ENCODE results near the genes PRAMEF4, PRAMEF26, PRAMEF8, PDPN and PRDM2.

DNA sequence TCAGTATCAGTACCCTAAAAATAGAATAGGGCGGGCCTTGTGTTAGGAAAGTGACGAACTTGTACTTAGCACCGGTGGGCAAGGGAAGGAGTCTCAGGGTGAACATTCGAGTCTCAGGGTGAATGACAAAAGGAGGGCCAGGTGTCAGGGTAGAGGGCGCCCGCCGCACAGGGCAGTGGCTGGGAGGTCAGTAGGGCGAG lies 10.8 kb downstream of the AGTRAP start:
- PRO-cap: no peak

DNA sequence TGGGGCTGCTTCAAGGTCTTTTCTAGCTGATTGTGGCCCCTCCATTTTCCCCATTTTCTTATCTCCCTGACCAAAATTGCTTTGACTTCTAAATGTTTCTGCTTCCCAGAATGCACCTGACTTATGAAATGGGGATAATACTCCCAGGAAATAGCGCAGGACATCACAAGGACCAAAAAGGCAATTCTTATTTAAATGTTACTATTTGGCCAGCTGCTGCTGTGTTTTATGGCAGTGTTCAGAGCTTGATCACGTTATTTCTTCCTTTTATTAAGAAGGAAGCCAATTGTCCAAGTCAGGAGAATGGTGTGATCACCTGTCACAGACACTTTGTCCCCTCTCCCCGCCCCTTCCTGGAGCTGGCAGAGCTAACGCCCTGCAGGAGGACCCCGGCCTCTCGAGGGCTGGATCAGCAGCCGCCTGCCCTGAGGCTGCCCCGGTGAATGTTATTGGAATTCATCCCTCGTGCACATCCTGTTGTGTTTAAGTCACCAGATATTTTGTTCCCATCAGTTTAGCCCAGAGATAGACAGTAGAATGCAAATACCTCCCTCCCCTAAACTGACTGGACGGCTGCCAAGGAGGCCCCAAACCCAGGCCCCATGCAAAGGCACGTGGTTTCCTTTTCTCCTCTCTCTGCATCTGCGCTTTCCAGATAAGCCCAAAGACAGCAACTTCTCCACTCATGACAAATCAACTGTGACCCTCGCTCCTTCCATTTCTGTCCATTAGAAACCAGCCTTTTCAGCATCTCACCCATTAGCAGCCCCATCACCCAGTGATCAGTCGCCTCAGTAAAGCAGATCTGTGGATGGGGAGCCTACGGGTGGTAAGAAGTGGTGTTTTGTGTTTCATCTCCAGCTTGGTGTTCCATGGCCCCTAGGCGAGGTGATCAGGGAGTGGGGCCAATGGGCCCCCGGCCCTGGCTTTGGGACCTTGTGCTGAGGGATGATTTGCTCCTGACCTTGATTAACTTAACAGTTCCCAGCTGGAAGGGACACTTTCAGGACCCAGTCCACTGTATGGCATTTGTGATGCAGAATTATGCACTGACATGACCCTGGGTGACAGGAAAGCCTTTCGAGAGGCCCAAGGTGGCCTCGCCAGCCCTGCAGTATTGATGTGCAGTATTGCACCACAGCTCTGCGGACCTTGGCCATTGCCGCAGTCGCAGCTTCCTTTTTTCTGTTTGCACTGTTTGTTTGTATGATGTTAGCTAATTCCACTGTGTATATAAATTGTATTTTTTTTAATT lies 5.4 kb downstream of the NPPA start:
- PRO-cap: no peak

DNA sequence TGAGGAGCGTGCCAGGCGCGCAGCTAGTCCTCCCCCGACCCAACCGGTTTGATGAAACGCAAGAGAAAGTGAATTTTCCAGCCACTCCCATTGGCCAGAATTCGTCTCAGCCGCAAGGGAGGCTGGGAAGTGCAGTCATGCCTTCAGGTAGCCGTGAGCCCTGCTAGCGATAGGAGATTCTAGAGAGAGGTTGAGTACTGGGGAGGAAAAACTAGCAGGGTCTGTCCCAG lies 17.4 kb downstream of the KIAA2013 start:
- PRO-cap: bidirectional peak, plus-strand start at position 172 of the sequence, minus-strand start at position 50 of the sequence

GRCh38 chr1:12150269-12151337 lies 16.2 kb upstream of the TNFRSF1B start:
- PRO-cap: no peak

DNA sequence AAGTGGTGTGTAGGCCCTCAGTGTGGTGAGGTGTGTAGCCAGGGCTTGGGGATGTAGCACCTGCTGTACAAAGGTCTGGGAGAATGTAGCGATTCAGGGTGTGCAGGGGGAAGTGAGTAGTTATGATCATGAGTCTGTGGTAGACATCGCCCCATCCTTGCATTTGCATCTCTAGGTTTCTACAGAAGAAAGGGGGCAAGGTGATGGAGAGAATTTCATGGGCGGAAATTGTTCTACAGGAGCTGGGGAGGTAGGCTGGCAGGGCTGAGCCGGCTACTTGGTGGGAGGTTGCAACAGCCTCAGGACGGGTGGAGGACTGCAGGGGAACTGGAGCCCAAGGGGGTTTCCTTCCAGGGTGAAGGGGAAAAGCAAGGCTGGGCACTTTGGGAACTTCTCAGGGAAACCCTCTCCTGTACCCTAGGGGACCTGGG lies 14.7 kb upstream of the TNFRSF1B start:
- PRO-cap: no peak

GRCh38 chr1:12173380-12174190 lies 6.8 kb downstream of the TNFRSF1B start:
- PRO-cap: bidirectional peak, plus-strand start at chr1:12174009, minus-strand start at chr1:12173778

- PRO-cap: unidirectional peak, minus-strand start at chr1:12179184
Observed at GRCh38 chr1:12178829-12179645, 12.2 kb downstream of the TNFRSF1B start.

GRCh38 chr1:12501774-12502595 lies 116.0 kb downstream of the DHRS3 start:
- PRO-cap: no peak

DNA sequence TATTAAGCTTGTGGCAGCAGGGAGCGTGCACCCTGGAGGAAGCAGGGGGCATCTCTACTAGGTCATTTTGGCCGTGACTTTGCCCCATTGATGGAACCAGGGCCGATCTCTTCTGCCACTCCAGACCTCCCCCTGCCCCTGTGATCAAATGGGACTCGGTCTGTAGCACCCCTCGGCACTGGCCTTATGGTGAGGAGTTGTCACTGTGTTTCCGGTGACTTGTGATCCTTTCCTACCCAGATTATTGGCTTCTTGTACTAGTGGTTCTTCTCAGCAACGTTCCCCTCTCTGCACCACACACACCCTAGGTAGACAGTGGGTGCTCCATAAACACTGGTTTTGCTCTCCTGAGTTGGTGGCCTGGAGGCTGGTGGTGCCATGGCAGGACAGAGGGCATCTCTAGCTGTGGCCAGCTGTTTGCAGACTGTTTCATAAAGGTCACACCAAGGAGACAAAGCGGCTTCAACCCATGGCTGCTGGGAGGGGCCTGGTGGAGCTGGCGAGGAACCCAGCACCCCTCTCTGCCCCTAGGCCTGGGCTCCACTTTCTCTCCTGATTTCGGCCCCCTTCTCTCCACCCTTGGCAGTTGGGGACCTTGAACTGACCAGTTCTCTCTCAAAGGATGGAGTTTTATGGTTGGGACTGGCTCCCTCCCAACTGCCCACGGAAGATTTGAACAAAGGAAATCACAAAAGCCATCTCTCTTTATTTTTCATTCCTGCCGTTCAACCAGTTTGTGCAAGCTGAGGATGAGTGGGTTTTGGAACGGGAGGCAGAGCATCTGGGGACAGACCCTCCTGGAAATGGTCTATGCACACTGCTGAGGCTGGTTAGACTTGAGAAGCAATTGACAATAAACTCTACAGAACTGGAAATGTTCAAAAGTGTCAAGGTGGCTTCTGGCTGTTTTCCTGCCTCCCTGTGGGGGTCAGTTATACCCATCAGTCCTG lies 50.5 kb downstream of the DHRS3 start:
- PRO-cap: no peak

- PRO-cap: unidirectional peak, minus-strand start at chr1:12573304
Observed at GRCh38 chr1:12573116-12573361, 45.0 kb downstream of the DHRS3 start.

GRCh38 chr1:12590958-12591899 lies 26.8 kb downstream of the DHRS3 start:
- PRO-cap: no peak

GRCh38 chr1:12599335-12600121 lies 18.5 kb downstream of the DHRS3 start:
- PRO-cap: no peak

GRCh38 chr1:12885934-12886423 lies at the start of gene PRAMEF4:
Gene PRAMEF4 (minus strand): TSS chr1:12886201.
- PRO-cap: no peak

GRCh38 chr1:13155715-13156296 lies at the start of gene PRAMEF26:
Gene PRAMEF26 (minus strand): TSS chr1:13156009.
- PRO-cap: no peak

DNA sequence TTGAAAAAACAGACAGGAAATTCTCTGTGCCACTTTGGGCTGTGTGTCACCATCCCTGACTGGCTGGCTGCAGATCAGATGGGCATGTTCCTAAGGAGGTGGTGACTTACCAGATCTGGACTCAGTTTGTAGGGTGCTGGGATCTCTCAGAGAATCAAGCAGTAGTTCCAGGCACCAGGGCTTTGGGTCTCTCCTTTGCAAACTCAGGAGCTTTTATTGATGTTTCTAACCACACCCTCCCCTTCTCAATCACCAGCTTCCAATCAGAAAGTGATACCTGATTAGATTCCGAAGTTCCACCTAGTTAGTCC lies at the start of gene PRAMEF8:
Gene PRAMEF8 (minus strand): TSS at position 151 of the 311 bp plus-strand sequence.
- PRO-cap: no peak

- PRO-cap: no peak
Observed at GRCh38 chr1:13543858-13544387, 30.1 kb upstream of the LRRC38 start.

DNA sequence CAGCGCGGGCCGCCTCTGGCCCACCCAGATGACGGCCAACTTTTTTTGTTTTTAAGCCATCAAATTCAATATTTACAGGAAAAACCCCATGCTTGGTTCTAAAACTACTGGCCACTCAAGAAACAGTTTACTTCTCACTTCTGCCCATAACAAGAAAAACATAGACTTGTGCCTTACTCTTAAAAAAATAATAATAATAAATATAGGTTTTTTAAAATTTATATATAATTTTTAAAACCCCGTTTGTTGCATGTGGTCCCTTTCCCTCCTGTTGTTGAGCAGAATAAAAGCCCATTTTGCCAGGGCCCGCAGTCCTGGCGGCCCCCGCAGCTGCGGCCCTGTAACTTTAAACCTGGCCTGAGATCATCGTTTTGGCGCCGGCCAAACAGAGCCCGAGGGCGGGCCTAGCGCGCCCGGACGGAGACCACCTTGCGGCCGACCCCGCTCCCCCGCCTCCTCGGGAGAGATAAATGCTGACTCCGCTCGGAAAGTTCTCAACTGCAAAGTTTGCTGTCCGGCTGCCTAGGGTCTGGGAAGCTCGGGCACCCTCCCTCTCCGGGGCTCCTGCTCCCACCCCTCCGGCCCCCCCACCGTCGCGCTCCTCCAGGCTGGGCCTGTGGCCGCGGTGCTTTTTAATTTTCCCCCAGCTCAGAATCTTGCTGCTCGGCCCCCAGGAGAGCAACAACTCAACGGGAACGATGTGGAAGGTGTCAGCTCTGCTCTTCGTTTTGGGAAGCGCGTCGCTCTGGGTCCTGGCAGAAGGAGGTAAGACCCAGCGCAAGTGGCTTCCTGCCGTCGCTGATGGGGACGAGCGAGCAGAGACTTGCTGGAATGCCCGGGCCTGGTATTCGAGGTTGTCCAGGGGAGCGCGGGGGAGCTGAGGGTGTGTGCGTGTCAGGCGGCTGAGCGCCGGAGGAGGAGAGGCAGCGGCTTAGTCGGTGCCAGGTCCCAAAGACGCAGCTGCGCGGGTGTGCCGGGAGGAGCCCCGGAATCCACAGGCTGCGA lies at the start of gene PDPN:
Gene PDPN (plus strand): TSS at position 497 of the 1,005 bp plus-strand sequence.
- PRO-cap: bidirectional peak, plus-strand start at position 934 of the sequence, minus-strand start at position 925 of the sequence

GRCh38 chr1:13699878-13700755 lies at the start of gene PRDM2:
Gene PRDM2 (plus strand): TSS chr1:13700188.
- PRO-cap: bidirectional peak, plus-strand start at chr1:13700194, minus-strand start at chr1:13700276

GRCh38 chr1:13730701-13731528 lies 30.9 kb downstream of the PRDM2 start:
- PRO-cap: bidirectional peak, plus-strand start at chr1:13731184, minus-strand start at chr1:13731034

DNA sequence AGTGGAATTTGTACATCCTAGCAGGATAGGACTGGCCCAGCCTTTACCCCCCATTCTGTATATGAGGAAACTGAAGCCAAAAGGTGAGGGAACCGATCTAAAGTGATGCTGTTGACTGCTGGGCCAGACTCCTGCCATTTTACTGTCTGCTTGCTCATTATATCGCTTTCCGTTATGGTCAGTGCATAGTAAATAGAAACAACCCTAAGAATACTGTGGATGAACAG lies 31.9 kb downstream of the PRDM2 start:
- PRO-cap: no peak

Measured in left colon (tissue), 1 donor.